B cell (primary cell): ENCODE data around the gene ALDH3A2.

GRCh38 chr17:19646963-19647259 is 1.6 kb upstream of the ALDH3A2 start:
- PRO-cap = no peak
- CAGE, long polyA plus RNA = no peak

DNA sequence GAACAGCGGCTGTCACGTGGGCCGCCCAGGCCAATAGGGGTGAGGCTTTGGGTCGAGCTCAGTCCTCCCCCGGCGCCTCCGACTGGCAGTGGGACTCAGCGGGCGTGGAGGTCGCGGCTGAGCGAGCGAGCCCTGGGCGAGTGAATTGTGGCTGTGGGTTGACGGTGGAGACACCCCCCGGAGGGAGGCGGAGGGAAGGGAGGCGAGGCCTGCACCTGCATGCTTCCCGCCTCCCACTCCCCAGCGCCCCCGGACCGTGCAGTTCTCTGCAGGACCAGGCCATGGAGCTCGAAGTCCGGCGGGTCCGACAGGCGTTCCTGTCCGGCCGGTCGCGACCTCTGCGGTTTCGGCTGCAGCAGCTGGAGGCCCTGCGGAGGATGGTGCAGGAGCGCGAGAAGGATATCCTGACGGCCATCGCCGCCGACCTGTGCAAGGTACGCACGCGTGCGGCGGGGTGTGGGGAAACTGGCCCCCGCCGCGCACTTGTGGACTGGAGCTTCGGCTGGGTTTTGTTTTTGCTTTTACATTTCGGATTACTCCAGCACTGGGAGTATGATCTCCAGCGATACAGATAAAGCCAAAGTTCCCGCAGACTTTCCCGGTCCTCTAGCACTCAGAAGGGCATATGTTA is at the start of gene ALDH3A2:
Gene ALDH3A2 (plus strand): TSS at position 61 of the 631 bp plus-strand sequence.
- PRO-cap = bidirectional peak, plus-strand start at position 88 of the sequence, minus-strand start outside the sequence
- CAGE, long polyA plus RNA = start-site peak on the plus strand centred at position 92 of the sequence, 65 bp wide, 196 and 285 reads in 2 replicates; start-site peak on the plus strand centred at position 213 of the sequence, 93 bp wide, 61 and 41 reads in 2 replicates

DNA sequence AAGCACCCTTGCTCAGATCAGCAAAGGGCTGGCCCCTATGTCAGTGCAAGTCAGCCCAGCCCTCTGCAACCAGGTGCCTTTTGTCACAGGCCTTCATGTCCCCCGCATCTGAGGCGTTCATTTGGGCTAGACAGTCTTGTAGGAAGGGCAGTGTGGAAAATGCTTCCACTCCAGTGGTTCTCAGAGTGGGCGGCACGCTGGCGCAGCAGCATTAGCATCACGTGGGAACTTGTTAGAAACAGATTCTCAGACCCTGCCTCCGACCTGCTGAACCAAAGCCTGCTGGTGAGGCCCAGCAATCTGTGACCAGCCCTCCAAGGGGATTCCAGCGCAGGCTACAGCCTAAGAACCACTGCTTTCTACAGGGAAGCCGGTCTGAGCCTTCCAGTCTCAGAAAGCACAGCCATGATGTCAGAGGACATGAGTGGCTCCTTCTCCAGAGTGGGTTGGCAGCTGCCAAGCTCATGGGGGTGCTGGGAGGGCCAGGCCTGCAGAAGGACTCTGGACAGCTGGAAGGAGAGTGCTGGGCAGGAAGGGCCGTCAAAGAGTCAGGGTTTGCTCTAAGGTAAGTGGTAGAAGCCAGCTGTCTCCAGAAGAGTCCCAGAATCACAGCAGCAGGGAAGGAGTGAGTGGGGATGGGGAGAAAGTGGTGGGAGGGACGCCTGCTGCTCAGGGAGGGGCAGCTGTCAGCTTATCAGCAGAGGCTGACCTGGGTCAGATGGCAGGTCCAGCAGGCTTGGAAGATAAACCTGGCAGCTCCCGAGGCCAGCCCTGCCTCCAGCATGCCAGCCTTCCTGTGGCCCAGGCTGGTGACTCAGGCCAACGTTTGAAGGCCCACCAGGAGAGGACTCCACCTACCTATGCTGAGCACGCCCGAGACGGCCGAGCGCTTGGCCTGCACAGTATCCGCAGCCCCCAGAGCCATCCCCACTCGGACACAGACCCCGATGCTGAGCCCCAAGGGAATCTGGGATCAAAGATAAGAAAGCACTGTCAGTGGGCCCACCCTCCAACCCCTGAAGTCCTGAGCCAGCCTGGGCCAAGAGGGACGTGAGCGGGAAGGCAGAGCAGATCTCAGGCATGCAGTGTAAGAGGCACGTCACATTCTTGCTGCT is 12.8 kb downstream of the SLC47A2 start:
- PRO-cap = no peak
- CAGE, long polyA plus RNA = no peak

DNA sequence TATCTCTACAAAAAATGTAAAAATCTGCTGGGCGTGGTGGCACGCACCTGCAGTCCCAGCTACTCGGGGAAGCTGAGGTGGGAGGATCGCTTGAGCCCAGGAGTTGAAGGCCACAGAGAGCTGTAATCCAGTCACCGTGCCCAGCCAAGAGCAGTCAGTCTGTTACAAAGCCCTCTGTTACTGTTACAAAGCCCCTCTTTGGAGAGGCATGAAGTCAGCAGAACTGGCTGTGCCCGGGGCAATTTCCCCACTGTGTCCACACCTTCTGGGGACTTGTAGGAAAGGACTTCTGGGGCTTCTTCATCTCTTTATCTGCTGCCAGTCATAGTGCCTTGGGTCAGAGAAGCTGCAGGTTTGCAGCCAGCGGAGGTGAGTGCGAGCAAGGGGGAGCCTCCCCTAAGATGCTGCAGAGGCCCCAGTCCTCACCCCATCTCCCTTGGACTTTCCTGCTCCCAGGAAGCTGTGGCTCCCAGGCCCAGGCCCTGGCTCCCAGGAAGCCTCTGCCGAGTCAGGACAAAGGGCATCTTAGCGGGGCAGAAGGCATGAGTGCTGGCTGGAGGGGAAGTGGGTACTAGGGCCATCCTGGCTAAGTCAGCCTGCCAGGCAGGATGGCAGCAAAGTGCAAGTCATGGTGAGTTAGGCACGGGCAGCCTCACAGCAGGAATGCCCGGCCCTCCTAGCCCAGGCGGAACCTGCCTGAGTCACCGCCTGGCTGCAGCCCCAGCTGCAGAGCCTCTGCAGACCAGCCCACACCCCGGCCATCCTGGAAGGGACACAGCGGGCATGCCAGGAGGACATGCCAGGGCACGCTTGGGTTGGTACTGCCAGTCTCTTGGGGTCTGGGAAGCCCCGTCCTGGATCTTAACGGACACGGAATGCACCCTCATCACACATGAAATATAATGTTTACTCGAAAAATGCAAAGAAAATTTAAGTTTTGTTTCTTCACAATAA is 4.7 kb upstream of the ALDH3A1 start:
- PRO-cap = no peak
- CAGE, long polyA plus RNA = no peak

GRCh38 chr17:19795946-19796353 is 47.9 kb upstream of the ALDH3A1 start:
- PRO-cap = no peak
- CAGE, long polyA plus RNA = no peak

- PRO-cap = no peak
- CAGE, long polyA plus RNA = no peak
These were observed 11.2 kb downstream of the AKAP10 start for GRCh38 chr17:19966253-19967015.

GRCh38 chr17:20074004-20074371 is 64.8 kb downstream of the SPECC1 start:
- PRO-cap = no peak
- CAGE, long polyA plus RNA = no peak

DNA sequence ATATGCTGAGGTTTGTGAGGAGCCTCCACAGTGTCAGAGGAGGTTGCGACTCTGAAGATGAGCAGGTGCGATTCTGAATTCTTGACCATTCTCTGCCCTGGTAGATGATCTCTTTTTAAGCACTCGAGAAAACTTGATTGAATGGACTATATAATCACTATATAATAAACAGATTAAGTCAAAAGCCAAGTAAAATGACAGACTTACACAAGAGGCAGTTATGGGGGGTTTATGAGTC is 206.0 kb downstream of the SPECC1 start:
- PRO-cap = no peak
- CAGE, long polyA plus RNA = no peak

- PRO-cap = no peak
- CAGE, long polyA plus RNA = no peak
These were observed 19.4 kb downstream of the LGALS9B start for GRCh38 chr17:20447998-20448251.

GRCh38 chr17:20784075-20784609 is 204.6 kb downstream of the CDRT15L2 start:
- PRO-cap = no peak
- CAGE, long polyA plus RNA = no peak

DNA sequence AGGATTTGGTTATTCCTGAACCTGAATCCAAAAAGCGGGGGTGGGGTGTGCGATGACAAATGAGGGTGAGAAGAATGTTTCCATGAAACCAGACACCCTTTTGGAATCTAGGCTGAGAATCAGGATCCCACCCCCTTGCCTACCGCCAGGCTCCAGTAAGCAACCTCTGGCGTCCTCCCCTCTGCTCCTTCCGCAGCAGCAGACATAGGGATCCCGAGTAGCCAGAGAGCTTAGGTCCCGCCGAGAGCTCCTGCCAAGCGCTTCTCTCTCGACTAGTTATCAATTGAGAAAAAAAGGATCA is 191.1 kb downstream of the USP22 start:
- PRO-cap = no peak
- CAGE, long polyA plus RNA = no peak

DNA sequence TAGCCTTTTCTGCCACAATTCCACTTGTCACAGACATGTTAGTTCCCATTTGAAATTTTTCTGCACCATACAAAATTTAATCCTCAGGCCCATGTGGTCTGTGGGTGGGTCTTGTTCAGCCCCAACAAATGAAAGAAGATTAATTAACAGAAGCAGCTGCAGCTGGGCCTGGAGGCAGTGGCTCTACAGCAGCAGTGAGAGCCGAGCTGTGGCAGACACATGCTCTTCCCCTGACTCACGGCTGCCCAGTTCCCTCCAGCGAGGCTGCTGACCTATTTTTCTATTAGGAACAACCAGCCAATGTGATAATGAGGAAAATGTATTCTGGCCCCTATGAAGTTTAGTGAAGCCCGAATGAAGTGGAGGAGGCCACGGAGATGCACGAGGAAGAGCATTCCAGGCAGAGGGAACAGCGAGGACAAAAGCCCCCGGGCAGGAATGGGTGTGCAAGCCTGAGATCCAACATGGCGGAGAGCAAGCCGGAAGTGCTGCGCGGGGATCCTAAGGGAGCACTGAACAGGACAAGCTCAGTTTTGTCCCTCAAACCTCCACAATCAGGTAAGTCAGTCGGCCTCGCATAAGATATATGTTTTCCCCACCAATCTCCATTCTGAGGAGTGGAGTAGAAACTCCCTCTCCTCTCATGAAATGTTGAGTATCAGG is 32.7 kb upstream of the USP22 start:
- PRO-cap = no peak
- CAGE, long polyA plus RNA = no peak

DNA sequence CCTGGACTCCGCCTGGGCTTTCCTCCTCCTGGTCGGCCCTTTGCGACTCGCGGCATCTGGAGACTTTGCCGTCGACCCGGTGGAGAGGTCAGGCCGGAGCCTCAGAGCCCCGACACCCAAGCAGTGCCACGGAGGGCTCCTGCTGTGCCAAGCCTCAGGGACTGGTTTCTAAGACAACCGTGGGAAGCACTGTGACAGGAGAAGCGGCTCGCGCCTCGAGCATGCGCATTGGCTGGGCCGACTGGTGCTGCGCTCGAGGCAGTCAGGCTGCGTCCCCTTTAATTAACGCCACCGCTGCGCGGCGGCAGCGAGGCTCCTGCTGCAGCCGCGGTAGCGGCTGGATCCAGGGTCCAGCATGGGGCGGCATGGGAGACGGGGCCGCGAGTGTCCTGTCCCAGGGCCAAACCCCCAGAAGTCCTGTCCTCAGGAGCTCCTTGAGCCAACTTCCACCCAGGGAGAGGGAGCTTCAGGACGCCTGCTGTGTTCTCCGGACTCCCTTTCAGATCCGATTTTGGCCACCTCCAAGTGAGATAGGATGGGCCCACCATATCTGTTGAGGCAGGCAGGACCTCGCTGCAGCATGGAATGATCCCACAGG is 11.3 kb upstream of the KCNJ18 start:
- PRO-cap = no peak
- CAGE, long polyA plus RNA = no peak

GRCh38 chr17:27471623-27472160 is 15.4 kb downstream of the KSR1 start:
- PRO-cap = no peak
- CAGE, long polyA plus RNA = no peak

- PRO-cap = no peak
- CAGE, long polyA plus RNA = no peak
These were observed 70.5 kb upstream of the LGALS9 start for GRCh38 chr17:27560460-27560974.

DNA sequence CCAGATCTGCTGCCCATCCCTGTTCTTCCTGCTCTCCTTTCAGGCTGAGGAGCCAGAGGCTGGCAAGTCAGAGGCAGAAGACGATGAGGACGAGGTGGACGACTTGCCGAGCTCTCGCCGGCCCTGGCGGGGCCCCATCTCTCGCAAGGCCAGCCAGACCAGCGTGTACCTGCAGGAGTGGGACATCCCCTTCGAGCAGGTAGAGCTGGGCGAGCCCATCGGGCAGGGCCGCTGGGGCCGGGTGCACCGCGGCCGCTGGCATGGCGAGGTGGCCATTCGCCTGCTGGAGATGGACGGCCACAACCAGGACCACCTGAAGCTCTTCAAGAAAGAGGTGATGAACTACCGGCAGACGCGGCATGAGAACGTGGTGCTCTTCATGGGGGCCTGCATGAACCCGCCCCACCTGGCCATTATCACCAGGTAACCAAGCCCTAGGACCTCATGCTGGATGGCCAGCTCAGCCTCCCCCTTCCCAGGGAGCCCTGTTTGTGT is 25.6 kb upstream of the LGALS9 start:
- PRO-cap = no peak
- CAGE, long polyA plus RNA = no peak

DNA sequence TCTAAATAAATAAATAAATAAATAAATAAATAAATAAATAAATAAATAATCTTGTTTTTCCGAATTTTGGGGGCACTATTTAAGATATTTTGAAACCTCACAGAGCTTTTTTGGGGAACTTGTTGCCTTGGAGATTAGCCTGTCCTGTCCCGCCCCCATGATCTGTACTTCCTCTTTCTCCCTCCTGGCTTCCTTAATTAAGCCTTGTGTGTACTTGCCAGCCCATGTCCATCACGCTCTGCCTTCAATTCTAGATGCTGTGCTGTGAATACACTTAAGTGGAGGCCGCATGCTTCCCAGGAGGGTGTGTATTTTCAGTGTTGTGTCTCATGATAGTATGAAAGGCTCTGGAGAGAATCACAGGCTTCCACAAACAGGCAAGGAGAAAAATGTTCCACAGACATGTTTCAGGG is 4.5 kb downstream of the LGALS9 start:
- PRO-cap = unidirectional peak, plus-strand start at position 213 of the sequence
- CAGE, long polyA plus RNA = no peak

DNA sequence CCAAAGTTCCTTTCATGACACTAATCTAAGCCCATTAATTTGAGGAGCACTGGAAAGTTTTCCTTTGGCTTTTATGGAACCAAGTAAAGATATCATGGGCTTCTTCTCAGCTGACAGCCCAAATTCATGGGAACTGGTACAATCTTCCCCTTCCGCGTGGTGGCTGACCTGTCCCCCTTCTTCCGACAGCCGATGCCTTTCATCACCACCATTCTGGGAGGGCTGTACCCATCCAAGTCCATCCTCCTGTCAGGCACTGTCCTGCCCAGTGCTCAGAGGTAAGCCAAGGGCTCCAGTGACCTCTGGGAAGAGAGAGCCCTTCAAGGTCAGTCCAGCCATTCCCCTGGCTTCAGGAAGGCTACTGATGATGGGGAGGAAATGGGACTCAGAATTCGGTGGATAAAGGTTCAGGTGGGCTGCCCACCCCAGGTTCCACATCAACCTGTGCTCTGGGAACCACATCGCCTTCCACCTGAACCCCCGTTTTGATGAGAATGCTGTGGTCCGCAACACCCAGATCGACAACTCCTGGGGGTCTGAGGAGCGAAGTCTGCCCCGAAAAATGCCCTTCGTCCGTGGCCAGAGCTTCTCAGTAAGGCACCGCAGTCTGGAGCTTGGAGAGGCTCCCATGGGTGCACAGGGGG is 16.0 kb downstream of the LGALS9 start:
- PRO-cap = no peak
- CAGE, long polyA plus RNA = no peak

DNA sequence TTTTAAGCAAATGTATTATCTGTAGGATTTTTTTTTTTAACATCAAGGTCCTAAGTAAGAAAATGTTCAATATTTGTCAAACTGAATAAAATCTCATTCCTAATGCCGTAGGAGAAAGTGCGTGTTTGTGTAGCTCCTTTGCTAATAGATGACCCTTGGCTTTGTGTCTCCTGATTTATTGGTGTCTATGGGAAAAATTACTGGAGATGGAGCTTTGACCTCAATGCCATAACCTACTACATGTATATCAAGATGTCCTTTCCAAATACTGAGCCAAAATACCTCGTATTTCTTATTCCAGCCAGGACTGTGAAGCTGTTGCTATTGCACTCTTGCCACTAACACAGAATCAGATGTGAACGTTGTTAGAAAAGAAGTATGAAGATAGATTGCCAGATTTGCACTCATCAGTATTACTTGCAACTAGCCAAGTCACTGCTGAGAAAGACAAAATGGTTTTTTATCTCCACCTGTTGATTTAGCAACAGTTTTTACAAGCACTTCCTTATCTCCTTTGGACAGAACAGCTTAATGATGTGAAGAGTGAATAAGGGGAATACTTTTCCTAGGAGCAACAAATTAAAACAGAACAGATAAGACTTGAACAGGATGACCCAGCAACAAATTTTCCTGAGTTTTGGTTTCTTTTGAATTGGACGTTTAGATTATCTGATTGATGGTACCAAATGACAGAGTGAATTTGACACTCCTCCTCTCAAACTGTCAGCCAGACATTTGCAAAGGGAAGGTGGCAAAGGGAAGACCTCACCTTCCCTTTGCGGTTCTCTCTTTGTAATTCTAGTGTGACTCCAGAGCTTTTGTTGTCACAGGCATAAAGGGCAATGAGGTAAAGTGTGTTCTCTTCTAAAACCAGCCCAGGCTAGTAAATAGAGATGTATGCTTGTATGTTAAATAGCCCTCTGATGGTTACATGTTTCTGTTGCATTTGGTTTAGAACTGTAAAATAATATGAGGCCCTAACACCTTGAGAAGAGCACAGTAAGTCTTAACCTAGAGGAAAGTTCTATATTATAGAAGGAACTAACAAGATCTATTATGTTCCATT is 130.6 kb downstream of the NLK start:
- PRO-cap = no peak
- CAGE, long polyA plus RNA = no peak

GRCh38 chr17:28227172-28228237 is 91.5 kb upstream of the TMEM97 start:
- PRO-cap = no peak
- CAGE, long polyA plus RNA = no peak